ENCODE measurements around a stretch of chr13.

DNA sequence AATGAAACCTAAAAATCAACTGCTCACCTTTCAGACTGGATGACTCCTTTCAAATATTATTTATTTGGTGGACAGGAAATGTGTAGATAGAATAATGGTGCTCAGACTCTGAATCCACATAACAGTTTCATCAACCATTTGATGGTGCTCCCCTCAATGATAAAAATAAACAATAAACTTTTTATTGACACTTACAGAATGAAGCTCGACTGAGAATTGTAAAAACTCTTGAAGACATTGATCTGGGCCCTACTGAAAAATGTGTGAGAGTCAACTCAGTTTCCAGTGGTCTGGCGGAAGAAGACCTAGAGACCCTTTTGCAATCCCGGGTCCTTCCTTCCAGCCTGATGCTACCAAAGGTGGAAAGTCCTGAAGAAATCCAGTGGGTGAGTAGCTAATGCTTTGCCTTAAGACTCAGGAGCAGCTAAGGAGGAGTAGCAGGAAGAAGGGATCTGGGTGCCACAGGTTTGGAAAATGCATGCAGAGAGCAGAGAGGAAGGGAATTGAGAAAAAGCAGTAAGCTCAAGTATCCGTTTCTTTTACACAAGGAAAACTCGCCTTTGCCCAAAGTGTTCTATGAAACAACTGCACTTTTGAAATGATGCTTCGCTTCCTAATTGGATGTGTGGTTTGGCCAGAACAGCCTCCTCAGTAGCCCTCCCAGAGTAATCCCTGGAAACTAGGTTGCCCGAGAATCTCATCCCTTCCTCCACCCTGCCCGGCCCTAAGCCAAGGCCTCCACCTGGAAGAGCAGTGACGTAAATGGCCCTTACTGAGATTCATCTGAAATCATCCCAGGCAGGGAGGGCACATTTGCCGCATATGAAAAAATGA is 112.7 kb downstream of the ZIC5 start:
- RRBS: no CpG with 5 or more reads among the region's 10 CpGs

GRCh38 chr13:99983701-99984409 is 2.3 kb downstream of the ZIC2 start:
- RRBS: no CpG with 5 or more reads among the region's 33 CpGs

DNA sequence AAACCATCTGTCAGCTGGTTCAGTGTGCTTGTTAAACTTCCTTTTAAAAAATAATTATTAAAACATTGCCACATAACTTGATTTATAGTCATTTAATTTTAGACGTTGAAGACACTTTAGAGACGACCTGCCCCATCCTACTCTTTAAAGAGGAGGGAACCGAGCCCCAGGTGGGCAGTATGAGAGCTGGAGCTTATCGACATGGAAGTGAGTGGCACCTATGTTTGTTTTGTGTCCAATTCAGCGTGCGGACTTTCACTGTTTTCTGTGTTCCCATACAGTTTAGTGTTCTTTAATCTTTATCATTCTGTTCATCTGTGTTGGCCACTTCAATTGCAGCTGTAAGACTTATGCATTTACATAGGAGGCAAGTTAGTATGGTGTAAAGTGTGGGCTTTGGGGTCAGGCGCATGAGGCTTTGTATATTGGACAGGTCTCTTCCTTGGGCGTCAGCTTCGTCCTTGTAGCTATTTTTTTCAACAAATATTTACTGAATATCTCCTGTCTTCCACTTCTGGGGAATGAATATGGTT is 1.2 kb downstream of the PCCA start:
- RRBS: no CpG with 5 or more reads among the region's 9 CpGs

DNA sequence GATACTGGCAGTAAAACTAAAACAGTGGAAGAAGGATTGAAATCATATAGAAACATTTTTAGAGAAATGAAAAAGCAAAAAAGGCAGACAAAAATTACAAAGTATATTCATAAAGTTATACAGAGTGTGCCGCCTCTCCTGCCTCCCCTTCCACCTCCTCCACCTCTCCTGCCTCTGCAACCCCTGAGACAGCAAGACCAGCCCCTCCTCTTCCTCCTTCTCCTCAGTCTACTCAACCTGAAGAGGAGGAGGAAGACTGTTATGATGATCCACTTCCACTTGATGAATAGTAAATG is 237.5 kb downstream of the PCCA start:
- RRBS: no CpG with 5 or more reads among the region's 1 CpG

- RRBS: no CpG with 5 or more reads among the region's 3 CpGs
These were observed 199.0 kb downstream of the GGACT start for GRCh38 chr13:100389565-100389979.

DNA sequence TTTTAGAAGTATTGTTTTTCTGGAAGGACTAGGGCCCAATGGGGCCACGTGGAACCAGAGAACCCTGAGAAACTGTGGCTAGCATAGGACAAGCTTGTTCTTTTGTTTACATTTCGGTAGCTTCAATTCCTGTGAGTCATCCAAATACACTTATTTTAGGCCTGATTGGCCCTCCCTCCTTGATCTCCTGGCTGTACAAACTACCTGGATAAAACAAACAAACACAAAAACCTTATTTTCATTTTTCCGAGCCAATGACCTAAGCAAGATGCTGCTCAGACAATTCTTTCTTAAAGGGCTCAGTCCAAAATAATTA is 124.0 kb downstream of the ITGBL1 start:
- RRBS: no CpG with 5 or more reads among the region's 3 CpGs

DNA sequence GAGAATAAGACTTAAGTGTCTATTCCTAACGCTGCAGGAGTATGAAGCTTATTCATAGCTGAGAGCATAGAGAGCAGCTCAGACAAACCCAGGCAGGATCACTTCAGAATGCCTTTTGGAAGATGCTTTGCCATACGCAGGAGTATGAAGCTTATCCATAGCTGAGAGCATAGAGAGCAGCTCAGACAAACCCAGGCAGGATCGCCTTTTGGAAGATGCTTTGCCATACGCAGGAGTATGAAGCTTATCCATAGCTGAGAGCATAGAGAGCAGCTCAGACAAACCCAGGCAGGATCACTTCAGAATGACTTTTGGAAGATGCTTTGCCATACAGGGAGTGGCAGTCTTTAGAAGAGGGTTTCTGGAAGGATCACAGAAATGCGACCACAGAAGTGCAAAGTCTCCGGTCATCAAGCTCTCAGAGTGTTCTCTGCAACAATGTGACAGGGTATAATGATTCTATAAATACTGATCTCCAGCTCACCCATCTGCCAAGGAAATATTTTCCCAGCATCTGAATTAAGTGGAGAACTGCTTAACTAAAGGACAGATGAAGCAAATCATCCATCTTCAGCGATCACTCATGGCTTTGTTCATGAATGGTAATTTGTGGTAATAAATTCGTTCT is 94.7 kb upstream of the FGF14 start:
- RRBS: no CpG with 5 or more reads among the region's 8 CpGs

GRCh38 chr13:102294530-102294946 is 302.2 kb upstream of the TPP2 start:
- RRBS: no CpG with 5 or more reads among the region's 3 CpGs

- RRBS: no CpG with 5 or more reads among the region's 2 CpGs
These were observed 267.6 kb upstream of the TPP2 start for GRCh38 chr13:102328964-102329798.

GRCh38 chr13:102770227-102771063 is 3.1 kb downstream of the TEX30 start:
- RRBS: no CpG with 5 or more reads among the region's 3 CpGs

DNA sequence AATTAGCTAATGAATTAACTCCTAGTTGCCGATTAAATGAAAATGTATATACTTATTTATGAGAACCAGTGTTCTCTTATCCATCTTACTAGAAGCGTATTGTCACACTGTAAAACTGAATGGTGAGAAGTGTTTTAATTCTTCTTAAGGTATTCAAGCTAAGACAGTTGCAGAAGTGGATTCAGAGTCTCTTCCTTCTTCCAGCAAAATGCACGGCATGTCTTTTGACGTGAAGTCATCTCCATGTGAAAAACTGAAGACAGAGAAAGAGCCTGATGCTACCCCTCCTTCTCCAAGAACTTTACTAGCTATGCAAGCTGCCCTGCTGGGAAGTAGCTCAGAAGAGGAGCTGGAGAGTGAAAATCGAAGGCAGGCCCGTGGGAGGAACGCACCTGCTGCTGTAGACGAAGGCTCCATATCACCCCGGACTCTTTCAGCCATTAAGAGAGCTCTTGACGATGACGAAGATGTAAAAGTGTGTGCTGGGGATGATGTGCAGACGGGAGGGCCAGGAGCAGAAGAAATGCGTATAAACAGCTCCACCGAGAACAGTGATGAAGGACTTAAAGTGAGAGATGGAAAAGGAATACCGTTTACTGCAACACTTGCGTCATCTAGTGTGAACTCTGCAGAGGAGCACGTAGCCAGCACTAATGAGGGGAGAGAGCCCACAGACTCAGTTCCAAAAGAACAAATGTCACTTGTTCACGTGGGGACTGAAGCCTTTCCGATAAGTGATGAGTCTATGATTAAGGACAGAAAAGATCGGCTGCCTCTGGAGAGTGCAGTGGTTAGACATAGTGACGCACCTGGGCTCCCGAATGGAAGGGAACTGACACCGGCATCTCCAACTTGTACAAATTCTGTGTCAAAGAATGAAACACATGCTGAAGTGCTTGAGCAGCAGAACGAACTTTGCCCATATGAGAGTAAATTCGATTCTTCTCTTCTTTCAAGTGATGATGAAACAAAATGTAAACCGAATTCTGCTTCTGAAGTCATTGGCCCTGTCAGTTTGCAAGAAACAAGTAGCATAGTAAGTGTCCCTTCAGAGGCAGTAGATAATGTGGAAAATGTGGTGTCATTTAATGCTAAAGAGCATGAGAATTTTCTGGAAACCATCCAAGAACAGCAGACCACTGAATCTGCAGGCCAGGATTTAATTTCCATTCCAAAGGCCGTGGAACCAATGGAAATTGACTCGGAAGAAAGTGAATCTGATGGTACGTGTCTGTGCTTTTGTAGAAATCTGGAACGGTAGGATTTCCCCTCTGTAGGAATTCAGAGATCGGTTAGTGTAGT is 16.5 kb downstream of the ERCC5 start:
- RRBS: no CpG with 5 or more reads among the region's 31 CpGs

DNA sequence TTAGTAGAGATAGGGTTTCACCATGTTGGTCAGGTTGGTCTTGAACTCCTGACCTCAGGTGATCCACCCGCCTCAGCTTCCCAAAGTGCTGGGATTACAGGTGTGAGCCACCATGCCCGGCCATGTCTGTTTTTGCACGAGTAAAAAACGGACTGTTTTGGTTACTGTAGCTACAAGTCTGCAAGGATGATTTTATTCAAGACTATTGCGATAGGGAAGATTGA is 103.9 kb upstream of the SLC10A2 start:
- RRBS: no CpG with 5 or more reads among the region's 5 CpGs

DNA sequence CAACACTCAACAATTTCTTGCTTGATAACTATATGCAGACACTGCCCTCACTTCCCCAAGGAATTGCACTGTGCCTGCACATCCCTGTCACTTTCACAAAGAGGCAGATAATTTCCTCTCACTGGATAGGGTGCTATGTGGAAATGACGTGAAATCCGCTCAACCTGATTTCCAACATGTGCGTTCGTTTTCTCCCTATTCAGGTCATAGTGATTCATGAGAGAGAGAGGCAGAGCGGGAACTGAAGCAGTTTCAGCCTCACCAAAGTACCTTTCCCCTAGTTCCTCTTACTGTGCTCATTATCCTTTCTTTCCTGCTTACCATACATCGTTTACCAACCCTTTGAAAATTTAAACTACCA is 326.5 kb upstream of the DAOA start:
- RRBS: no CpG with 5 or more reads among the region's 6 CpGs

DNA sequence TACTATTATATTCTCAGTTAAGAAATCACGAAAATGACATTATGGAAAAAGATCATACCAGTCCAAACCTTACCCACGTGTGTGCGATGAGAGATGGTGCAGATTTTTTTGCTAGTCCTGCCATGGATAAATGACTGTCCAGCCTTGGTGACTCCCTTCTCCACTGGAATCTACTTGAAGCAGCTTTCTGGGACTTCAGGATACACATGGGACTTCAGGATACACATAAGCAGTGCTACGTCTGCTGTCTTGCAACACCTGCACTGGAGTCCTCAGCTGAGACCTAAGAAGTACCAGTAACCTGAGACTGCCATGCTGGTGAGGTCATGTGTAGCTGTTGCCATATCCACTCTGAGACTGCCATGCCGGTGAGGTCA is 131.6 kb downstream of the DAOA start:
- RRBS: no CpG with 5 or more reads among the region's 5 CpGs

DNA sequence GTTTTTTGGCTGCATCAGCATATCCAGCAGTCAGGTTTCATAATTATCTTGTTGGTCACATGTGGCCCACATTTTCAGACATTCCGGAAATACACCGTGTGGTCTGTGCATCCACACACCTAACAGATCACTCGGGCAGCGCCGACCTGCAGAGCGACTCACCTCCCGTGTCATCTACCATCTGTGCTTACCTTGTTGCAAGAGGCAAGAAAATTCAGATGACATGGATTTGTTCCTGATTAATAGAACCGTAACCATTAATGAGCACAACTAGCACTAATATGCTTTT is 453.6 kb downstream of the DAOA start:
- RRBS: no CpG with 5 or more reads among the region's 8 CpGs

GRCh38 chr13:106213026-106213296 is 322.5 kb downstream of the EFNB2 start:
- RRBS: no CpG with 5 or more reads among the region's 3 CpGs

DNA sequence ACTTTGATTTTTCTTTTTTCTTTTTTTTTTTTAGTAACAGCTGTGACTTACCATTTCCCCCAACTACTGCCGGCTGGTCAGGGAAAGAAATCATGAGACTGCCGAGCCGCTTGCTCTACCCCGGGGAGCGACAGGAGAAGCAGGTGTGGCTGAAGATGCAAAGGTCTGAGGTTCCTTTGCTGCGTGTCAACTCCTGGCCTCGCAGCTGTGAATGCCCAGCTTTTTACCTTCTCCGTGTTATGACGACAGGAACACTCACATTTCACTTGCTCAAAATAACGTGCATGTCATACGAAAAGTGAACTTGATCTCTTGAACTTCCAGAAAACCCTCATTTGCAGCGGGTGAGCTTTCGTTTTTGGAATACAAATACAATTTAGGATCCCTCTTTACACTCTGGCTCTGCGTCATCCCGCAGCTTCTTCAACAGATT is 117.9 kb downstream of the EFNB2 start:
- RRBS: 88% methylated on average over 3 of the region's 15 CpGs

DNA sequence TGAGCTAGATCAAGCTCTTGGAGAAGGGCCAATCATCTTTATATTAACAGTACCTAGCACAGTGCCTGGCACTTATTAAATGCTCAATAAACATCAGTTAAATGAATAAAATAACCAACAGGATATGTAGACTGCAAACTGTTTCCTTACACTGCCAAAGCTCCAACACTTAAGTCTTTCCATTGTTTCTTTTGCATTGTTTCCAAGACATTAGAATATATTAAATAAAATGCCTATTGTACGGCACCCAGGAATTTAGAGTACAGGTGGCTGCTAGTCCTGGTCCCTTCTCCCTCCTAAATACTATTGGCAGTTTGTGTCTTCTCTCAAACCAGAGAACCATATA is 2.5 kb downstream of the ARGLU1 start:
- RRBS: no CpG with 5 or more reads among the region's 1 CpG

DNA sequence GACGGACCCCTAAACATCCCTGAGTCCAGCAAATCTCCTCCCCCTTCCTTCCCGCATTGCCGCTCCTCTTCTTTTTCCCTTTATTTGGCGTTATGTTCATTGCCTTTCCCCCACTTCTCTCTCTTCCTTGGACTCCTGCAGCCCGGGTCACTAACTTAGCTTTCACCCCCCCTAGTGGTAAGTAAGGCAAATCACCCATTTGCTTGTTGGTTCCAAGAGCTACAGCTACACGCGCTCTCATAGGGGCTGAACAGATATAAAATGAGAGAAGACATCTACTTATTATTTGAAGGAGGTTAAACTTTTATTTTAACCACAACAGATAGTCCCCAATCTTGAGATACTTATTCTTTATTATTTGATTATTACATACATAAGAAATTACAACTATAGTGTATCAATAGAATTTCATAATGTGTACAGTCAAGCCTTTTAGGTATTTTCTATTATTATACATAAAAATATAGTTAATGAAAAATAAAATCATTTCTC is 52.1 kb upstream of the ARGLU1 start:
- RRBS: no CpG with 5 or more reads among the region's 7 CpGs

DNA sequence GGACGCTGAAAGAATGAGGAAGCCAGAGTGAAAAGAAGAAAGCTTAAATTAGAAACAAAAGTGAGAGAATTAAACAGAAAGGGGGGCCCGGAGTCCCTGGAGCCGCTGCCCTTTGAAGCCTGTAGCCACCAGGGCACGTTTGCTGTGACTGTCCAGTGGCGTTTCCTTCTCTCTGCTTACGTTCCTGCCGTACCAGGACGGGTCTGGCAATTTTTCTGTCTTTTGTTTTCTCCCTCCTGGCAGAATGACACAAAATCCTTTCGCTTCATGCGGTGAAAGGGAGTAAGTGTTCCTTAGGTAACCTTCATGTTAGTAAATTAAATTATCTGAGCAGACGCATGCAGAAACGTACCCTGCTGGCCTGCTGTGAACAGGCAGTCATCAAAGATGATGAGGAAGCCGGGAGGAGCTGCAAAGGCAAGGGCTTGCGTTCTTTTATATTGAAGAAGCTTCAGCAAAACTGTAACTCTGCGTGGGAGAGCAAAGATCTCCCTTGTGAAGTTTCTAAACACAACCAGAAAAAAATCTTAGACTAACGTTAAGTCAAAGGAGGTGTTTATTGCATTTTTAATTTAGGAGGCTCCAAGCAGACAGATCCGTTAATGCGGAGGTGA is 299.4 kb upstream of the ARGLU1 start:
- RRBS: no CpG with 5 or more reads among the region's 18 CpGs